HT-29 (cell line): ENCODE data around the gene PLEK.

GRCh38 chr2:65400386-65401093 lies 31.9 kb downstream of the SPRED2 start:
- RAMPAGE, long total RNA: no peak

- RAMPAGE, long total RNA: no peak
Observed at GRCh38 chr2:65434731-65435300, 2.4 kb upstream of the SPRED2 start.

- RAMPAGE, long total RNA: no peak
Observed at GRCh38 chr2:65435699-65436232, 3.4 kb upstream of the SPRED2 start.

- RAMPAGE, long total RNA: no peak
Observed at GRCh38 chr2:65566660-65567189, 134.3 kb upstream of the SPRED2 start.

GRCh38 chr2:65846997-65847478 lies 414.6 kb upstream of the SPRED2 start:
- RAMPAGE, long total RNA: no peak

DNA sequence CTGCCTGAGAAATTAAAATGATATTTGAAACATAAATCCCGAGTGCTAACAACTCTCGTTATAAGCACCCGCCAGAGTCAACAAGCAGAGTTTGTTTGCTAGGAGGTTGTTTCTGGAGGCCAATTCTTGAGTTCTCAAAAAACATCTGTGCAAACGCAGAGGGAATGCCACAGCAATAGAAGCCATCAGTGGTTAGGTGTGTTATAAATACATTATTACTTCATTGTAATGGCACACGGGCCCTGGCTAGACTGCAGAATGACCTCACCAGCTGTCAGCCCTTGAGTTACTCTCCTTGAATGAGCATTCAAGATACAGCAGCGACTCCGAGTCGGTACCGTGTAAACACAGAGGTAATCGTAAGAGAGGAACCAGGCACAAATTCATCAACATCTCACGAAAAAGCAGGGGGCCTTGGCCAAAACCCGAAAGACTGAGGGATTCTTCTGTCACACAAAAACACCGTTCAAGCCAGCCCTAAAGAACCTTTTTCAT lies 133.9 kb upstream of the MEIS1 start:
- RAMPAGE, long total RNA: no peak

GRCh38 chr2:66441718-66441972 lies 6.7 kb downstream of the MEIS1 start:
- RAMPAGE, long total RNA: no peak

- RAMPAGE, long total RNA: no peak
Observed at GRCh38 chr2:66529749-66530305, 94.9 kb downstream of the MEIS1 start.

DNA sequence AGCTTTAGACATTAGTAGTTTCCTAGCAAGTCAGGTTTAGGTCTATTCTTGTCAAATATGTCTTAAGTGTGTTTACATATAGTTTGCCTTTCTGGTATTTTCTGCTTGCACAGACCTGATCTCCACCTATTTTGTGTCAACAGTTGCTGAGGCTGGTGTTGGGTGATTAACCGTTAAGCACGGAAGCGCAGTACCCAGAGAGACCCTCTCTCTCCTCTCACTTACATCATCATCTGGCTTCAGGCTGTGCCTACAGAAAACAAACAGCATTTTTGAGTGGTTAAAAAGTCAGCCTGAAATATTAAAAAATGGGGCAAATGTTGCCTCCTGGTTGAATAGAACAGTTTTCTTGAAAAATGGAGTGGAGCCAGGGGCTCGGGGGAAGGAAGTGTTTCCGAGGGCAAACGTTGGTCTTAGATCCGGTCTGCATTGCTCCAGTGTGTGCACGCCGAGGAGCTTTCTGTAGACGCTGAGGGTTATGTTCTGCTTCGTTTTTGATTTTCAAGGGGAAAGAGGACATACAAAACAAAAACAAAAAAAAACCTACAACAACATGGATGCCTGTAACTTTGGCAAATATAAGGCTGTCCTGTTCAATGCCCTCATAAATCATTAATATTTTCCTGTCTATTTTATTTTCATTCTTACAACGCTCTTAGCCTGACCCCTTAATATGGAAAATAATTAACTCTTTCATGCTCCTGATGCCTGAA lies 120.8 kb downstream of the MEIS1 start:
- RAMPAGE, long total RNA: no peak

DNA sequence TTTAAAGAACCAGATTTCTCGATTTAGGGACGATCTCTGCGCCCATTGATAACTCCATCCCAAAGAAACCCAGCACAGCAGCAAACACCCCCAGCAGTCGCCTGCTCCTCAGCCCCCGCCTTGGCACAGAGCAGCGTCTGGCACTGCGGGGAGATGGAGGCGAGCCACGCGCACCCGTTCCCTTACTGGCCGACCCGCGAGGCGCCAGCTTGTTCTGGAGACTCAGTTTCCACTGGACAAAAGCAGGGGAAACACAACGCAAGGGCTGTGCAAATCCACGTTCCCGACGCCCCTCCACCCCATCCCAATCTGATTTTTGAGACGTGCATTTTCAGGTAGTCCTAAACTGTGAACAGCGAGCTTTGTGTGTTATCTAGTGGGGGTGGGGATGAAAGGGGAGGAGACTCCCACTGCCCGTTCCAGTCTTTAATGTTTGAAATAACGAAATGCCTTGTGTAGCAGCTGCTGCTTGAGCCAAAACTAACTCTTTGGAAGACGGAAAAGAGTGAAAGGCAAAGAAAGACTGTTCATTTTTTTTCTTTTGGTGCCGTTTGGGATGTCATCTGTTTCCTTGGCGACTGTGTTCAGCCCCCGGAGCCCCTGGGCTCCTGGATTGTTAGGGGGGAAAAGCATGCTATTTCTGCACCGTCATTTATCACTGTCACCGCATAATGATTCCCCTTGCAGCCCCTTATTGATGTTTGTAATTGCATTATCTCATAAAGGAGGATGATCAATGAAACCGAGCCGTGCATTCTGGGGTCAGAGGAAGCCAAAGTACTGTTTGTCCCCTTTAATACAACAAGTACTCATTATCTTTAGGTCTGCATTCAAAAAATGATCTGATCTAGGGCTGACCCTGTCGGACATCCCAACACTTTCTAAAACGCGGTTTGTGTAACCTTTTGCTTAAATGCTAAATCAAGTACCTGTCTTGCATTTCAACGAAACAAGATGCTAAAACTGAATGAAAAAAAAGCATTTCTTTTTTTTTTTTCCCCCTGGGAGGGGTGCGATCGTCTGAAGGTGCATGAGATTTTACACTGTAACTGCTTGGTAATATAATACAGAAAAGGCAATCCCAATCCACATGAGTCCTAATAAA lies 143.5 kb downstream of the MEIS1 start:
- RAMPAGE, long total RNA: no peak

DNA sequence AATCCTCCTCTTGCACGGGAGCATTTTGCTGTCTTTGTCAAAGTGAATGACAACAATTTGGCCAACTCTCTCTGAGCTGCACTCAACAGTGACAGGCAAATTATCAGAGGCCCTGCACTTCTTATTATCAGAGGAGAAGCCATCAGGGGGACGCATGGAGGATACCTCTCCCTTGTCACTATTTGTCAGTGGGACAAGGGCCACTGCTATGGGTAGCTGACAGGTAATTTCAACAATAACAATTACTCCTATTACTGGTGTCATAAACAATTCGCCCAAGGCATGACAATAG lies 260.4 kb downstream of the MEIS1 start:
- RAMPAGE, long total RNA: no peak

- RAMPAGE, long total RNA: no peak
Observed at GRCh38 chr2:67666142-67666452, 269.0 kb downstream of the ETAA1 start.

GRCh38 chr2:67825207-67825820 lies 237.5 kb downstream of the C1D start:
- RAMPAGE, long total RNA: no peak

GRCh38 chr2:67895614-67895959 lies 167.2 kb downstream of the C1D start:
- RAMPAGE, long total RNA: no peak

DNA sequence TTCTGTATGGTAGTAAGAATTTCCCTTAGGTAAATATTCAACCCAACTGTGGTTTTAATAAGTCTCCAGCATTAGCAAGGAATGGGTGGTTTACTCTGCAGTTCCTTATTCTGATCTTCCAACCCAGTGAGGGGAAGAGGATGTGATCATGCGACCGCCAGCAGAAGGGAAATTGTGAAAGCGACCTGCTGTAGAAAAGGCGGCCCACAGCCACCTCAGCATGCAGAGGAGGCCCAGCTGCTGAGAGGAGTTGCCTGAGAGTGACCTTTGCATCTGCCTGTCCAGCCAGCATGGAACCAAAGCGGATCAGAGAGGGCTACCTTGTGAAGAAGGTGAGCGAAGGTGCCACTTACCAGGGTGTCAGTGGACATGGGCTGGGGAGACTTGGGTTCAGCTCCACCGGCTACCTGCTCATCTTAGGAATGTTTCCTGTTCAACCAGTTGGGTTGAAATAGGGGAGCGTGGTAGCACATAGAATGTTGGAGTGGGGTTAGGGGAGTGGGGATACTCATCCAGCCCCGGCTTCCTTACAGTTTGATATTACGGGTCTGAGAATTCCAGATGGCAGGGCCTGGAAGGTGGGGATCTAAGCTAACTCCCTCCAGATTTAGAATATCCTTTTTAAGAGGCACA lies at the start of gene PLEK:
Gene PLEK (plus strand): TSS at position 221 of the 633 bp plus-strand sequence.
- RAMPAGE, long total RNA: no peak

- RAMPAGE, long total RNA: no peak
Observed at GRCh38 chr2:68387299-68388323, 22.5 kb downstream of the PLEK start.

- RAMPAGE, long total RNA: no peak
Observed at GRCh38 chr2:68417905-68418279, 49.2 kb downstream of the FBXO48 start.

DNA sequence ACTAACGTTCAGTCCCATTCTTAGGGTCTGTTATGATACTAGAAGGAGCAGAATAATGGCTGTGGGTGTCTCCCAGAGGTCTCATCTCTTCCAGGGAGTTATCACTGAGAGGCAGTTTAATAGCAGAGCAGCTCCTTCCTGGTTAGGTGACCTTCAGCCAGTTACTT lies 40.7 kb downstream of the FBXO48 start:
- RAMPAGE, long total RNA: no peak

DNA sequence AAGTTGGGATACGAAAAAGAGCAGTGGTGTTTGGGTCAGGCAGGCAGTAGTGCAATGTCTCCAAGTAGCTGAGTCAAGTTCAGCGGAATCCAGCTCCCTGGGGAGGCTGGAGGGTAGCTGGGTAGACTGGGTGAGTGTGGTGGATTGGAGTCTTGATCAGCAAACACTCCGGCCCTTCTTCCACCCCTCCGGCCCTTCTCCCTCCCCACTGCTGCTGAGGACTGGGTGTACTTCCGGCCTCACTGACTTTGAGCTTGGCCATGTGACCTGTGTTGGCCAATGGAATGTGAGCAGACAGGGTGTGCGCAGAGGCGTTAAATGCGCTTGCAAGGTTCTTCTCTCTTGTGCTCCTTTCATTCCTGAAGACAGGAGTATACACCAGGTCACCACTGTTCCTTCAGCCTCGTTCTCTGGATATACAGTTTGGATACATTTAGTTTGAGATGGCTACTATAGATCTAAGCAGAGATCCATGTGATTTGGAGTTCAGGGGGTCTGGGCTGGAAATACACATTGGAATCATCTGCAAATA lies 2.1 kb upstream of the ARHGAP25 start:
- RAMPAGE, long total RNA: no peak

GRCh38 chr2:69354152-69354882 lies 32.7 kb downstream of the GFPT1 start:
- RAMPAGE, long total RNA: no peak